Vermiform appendix (tissue), 1 donor: ENCODE results near the gene IRF8.

GRCh38 chr16:85626202-85626858 lies 13.2 kb downstream of the GSE1 start:
- PRO-cap: no peak

DNA sequence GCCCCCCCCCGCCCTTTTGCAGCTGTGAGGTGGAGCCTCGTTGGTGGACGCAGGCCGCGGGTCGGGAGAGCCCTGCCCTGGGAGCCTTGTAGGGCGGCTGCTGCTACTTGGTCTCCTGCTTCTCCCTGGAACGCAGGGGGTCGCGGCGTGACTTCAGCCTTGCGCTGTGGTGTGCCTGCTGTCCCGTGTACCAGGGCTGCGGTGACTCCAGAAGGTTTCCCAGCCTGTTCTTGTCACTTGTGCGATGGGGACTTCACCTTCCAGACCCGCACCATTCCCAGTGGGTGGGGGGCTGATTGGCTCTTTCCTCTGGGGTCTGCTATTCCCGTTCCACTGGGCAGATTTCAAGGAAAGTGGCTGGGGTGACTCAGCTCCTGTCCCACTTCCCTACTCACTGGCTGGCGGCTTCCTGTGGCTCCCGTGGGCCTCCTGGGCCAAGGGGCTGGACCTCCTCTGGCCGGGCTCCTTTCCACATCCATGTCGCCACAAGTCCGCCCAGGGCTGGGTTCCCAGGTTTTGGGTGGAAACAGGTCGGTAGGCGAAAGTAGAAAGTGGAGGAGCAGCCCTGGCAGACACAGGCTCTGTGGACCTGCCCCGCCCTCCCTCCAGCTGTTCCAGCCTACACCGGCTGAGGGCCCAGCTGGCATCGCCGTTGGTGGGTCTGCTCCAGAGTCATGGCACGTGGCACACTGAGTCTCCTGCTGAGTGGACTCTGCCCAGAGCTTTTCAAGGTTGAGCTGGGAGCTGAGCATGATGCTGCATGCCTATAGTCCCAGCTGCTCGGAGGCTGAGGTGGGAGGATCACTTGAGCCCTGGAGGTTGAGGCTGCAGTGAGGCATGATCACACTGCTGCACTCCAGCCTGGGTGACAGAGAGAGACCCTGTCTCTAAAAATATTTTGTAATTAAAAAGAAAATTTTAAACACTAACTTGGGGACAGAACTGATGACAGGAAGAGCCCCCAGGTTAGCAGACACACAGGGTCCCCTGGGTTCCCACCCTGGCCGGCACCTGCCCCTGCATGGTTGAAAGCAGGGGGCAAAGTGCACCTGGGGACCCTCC lies 28.6 kb downstream of the GSE1 start:
- PRO-cap: no peak

DNA sequence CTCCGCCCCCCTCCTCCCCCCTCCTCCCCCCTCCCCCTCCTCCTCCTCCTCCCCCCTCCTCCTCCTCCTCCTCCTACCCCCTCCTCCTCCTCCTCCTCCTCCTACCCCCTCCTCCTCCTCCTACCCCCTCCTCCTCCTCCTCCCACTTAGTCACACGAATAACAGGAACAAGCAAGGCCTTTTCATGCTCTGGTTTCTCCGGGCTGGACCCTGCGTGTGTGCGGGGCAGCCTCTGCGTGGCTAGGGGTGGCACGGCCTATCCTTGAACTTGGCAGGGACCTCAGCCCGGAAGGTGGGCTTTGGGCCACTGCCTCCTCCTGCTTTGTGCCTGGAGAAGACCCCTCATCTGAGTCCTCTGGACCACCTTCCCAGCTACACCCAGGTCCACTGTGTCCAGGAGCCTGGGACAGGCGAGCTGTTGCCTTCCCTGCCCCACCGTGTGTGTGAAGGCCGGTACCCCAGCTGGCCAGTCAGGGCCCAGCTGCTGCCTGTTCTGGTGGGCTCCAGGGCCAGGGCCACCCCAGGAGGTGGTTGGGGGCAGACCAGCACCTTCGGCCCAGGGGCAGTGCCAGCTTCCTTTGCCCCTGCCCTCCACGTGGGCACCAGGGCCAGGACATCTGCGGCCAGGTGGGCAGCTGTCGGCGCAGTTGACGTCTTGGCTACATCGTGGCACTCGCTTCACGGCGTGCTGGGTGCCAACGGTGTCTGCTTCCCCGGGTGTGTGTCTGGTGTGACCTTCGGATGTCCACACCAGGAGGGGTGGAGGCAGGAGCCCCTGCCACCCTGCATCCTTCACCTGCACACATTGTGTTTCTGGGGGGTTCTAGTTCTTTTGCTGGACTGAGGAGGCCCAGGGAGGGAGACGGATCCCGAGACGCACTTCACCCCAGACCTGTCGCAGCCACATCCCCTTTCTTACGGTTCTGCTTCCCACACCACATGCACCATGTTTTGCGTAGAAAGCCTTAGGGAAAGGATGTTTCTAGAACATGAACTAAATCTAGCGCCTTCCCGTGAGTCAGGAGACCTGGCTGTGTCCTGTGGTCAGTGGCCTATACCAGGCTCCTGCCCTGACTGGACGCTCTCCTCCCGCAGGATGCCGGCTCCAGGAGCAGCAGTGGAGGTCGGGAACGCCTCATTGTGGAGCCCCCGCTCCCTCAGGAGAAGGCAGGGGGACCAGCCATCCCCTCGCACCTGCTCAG lies 35.2 kb downstream of the GINS2 start:
- PRO-cap: no peak

- PRO-cap: no peak
These were observed 25.6 kb downstream of the GINS2 start for GRCh38 chr16:85662954-85663691.

DNA sequence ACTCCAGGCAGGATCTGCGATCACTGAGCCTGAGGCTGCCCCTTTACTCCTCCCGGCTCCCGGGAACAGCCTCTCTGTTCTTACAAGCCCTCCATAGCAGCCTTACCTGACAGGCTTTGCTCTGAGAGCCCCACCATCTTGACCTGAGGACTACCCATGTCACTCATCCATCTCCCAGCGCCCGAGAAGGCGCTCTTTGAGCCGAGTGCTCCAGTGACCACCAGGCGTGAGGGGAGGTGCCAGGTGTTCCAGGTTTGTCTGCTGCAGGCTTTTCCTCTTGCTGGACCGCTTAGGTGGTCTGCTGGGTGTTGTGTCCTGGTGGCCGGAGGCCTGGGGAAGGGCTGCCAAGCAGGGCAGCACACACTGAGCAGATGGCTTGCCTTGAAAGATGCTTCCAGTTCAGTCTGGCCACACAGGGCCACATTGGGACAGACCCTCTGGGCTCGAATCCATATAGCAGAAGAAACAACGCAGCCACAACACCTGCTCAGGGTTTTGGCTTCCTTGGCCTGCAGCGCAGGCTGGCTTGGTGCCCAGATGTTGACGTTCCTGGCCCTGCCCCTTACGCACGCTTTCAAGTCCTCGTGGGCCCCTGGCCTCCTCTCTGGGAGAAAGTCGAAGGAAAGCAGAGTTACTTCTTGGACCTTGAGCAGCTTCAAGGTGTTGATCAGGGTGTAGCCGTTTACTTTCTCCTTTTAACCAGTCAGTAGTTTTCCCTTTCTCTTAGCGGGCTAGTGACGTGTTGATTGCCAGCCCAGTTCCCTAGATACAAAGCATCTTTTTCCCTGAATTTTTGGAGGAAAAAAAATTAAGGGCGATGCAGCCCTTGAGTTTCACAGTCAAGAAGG lies 24.8 kb downstream of the GINS2 start:
- PRO-cap: no peak

- PRO-cap: no peak
These were observed 15.7 kb downstream of the C16orf74 start for GRCh38 chr16:85735002-85735827.

- PRO-cap: no peak
These were observed 4.2 kb downstream of the C16orf74 start for GRCh38 chr16:85746394-85747392.

DNA sequence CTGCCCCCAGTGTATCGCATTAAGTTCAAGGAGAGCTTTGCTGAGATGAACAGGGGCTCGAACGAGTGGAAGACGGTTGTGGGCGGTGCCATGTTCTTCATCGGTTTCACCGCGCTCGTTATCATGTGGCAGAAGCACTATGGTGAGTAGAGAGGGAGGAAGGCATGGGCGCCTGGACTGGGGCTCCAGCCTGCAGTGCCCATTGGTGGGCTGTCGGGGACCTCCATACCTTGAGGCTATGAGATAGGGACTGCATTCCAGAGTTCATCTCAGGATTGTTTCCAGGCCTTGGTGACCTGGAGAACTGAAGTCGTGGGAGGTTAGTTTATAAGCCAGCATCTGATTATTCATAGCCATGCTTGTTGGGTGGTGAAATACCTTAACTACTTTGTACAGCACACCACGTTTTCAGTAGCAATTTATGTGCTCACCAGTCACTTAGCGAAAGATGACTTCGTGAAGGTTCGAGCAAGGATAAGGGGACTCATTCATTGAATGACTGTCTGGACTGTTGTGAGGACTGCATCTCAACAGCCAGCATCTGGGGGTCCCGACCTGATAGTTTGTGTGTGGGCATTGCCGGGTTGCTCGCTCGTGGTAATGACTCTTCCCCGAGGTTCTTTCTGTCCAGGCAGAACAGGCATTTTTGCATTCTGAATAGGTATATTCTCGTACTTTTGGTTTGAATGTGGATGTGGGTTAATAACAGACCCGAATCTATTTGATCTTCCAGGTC lies 6.4 kb downstream of the COX4I1 start:
- PRO-cap: no peak

GRCh38 chr16:85821567-85821908 lies 22.0 kb downstream of the COX4I1 start:
- PRO-cap: no peak

DNA sequence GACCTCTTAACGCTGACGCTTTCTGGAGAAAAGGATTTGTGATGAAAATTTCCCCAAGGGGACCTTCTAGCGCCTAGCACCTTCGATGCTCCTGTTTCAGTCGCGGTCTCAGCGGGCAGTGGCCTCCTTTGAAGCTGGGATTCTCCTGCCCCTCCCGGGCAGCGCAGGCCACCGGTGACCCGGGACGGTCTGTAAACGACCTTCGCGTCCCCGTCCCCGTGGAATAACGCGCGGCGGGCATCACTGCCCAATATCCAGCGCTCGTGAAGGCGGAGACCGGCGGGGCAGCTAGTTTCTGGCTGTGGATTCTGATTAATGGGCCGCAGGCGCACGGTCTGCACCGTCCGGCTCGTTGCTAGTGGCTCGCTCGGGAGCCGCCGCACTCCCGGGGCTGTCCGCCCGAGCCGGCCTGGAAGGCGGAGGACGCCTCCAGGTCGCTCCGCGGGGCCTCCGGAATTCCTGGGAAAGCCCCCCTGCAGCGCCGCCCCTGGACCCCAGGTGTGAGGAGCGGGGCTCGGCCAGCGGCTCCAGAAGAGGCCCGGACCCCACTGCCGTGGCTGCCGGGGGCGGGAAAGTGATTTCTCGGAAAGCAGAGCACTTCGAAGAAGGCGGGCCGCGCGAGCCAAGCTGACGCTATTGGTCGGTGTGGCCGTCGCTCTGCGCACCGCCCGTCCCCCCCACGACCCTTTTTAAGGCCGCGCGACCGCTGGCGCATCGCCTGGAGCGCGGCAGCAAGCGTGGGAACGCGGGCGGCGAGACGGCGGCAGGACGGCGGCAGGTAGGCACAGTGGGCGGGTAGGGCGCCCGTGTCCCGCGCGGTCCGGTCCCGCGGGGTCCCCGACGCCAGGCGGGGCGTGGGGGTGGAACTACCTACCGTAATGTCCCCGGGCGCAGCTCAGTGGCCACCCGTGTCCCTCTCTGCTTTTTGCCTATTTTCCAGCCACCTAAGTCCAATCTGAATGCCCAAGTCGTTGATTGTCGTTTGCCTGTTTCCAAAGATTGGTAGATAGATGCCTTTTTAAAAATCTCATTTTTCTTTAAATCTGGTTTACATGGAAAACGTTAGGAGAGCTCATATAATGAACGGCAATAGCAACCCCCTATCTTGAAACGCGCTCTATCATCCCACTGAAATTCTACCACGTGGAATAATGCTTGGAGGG lies at the start of gene IRF8:
TSS of gene IRF8 (plus strand) at position 717 of the 1,163 bp plus-strand sequence.
- PRO-cap: bidirectional peak, plus-strand start at position 717 of the sequence, minus-strand start at position 576 of the sequence

DNA sequence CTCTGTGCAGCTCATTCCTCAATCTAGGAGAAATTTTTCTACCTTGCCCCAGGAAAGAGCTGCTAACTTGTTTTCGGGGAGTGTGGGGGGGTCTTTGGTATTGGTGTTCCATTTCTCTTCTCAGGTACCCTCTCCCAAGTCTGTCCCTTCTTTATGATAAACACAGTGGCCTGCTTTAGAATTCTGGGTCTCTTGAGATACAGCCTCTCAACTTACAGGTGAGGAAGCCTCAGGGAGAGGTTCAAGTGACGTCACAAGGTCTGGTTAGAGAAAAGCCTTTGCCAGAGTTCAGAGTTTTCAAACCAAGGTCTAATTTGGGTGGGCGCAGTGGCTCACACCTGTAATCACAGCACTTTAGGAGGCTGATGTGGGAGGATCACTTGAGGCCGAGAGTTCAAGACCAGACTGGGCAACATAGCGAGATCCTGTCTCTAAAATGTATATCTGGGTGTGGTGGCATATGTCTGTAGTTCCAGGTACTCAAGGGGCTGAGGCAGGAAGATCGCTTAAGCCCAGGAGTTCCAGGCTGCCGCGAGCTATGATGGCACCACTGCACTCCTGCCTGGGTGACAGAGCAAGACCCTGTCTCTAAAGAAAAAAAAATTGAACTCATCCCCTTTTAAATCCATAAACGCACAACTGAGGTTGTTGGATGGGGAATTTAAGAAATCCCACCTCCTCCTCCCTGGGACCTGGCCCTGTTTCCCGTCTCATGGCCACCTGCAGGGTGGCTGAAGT lies 2.2 kb downstream of the IRF8 start:
- PRO-cap: no peak

GRCh38 chr16:85904457-85904750 lies 5.4 kb downstream of the IRF8 start:
- PRO-cap: no peak

DNA sequence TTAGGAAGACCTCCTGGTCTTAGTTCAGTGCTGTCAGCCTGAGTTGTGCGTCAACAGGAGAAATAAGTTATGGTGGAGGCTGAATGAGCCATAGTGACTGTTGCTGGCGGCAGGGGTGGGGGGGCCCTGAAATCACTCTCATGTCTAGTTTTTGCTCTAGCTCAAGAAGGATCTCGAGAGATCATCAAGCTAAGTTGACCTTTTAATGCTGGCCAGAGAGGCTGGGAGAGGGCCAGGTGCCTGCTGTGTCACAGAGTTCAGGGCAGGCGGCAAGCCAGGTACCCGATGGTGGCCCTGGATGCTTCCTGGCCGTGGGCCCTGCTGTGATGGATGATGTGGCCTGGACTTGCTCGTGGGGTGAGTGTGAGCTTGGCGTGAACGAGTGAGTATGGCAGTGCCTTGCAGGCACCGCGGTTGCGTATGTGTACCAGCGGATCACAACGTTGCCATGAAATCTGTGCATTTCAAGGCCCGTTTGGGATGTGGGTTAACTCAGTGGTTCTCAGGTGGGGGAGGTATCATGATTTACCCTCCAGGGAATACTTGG lies 7.3 kb downstream of the IRF8 start:
- PRO-cap: no peak

GRCh38 chr16:85923558-85924293 lies 24.8 kb downstream of the IRF8 start:
- PRO-cap: no peak

GRCh38 chr16:85936457-85936975 lies 37.6 kb downstream of the IRF8 start:
- PRO-cap: bidirectional peak, plus-strand start at chr16:85936695, minus-strand start at chr16:85936608

DNA sequence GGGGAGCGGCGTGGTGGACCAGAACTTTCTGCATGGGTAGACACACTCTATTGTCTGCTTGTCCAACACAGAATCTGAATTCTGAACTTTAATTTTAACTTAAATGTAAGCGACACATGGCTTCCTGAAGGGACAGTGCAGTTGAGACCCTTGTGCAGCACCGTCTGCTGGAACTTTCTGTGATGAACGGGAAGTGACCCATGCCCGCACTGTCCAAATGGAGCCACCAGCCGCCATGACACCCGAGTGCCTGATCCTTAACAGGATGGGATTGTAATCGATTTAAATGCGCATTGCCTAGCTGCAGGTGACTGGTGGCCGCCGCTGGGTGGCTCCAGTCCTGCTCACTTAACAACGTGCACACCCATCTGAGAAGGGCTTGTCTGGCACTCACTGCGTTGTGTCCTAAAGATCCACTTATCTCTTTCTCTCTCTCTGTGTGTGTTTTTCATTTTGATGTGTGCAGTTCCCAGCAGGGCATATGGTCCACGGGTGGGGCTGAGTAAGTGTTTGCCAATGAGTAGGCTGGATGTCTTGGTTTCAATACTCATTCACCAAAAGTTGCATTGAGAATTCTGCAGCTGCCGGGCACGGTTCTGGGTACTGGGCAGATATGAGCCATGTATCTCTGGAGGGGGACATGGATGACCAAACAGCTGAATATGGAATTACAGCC lies 80.6 kb downstream of the IRF8 start:
- PRO-cap: no peak

DNA sequence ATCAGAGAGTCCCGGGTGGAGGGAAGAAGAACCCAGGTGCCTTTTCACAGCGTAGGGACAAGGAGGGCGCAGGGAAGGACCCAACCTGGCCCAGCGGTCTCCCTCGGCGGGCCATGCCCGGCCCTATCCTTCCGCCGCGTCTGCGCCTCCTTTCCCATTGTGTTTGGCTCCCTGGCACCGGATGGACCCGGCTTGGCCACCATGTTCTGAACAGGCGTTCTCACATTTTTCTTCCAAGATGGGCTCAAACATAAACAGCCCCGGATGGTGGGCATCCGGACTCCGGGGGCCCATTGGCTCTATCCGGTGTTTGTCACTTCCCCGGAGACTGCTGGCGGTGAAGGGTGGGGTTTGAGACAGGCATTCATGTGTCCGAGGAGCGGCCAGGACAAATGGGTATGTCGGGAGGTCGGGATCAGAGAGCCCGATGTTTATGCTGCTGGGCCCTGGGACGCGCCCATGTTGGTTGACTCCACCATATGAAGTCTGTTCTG lies 188.1 kb downstream of the IRF8 start:
- PRO-cap: no peak

- PRO-cap: no peak
These were observed 301.0 kb downstream of the IRF8 start for GRCh38 chr16:86199676-86200639.

DNA sequence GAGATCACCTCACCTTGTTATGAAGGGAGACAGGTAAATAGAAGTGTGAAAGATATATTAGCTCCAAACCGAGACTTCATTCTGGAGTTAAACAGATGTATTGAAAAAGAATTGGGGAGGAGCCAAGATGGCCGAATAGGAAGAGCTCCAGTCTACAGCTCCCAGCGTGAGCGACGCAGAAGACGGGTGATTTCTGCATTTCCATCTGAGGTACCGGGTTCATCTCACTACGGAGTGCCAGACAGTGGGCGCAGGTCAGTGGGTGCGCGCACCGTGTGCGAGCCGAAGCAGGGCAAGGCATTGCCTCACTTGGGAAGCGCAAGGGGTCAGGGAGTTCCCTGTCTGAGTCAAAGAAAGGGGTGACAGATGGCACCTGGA lies 248.3 kb upstream of the FOXF1 start:
- PRO-cap: no peak

DNA sequence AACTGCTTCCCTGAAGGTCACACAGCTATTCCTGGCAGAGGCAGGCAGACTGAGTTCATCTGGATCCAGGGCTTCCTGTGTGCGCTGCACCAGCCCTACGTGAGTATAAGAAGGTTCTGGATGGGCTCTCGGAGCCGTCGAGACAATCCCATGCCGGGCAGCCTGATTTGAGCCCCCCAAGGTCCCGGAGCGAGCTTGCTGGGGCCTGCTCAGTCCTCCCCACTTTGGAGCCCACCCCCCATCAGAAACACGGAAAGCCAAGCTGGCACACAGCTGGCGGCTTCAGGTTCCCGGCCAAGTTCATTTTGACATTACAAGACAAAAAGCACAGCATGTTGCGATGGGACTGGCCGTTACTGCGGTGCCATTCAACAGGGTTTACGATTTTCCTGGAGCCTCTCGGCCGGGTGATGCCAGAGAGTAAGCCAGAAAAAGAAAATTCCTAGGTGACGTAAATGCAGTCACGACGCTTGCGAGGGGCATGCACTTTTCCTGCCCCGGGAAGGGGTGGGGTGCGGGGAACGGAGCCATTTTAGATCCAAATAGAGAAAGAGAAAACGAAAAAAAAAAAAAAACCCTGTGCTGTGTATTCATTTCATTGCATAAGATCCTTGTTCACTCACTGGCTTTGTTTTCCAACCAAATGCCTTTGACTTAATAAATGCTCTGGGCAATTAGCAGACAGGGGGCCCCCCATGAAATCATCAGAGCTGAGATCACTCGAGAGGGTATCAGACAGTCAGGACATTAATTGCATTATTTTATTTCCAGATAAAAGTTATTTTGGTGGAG lies 167.0 kb upstream of the FOXF1 start:
- PRO-cap: unidirectional peak, minus-strand start at position 360 of the sequence